Choroid plexus epithelial cell (primary cell): Measurements from ENCODE around the genes TRAPPC3L, CALHM4, RSPH4A and MAN1A1.

- RRBS = no CpG with 5 or more reads among the region's 4 CpGs
Measured at GRCh38 chr6:116545452-116545815, at the start of gene TRAPPC3L. TRAPPC3L (minus strand) TSS chr6:116545684.

GRCh38 chr6:116553407-116554047, at the start of gene CALHM4:
CALHM4 (plus strand) TSS chr6:116553751.
- RRBS = no CpG with 5 or more reads among the region's 2 CpGs

DNA sequence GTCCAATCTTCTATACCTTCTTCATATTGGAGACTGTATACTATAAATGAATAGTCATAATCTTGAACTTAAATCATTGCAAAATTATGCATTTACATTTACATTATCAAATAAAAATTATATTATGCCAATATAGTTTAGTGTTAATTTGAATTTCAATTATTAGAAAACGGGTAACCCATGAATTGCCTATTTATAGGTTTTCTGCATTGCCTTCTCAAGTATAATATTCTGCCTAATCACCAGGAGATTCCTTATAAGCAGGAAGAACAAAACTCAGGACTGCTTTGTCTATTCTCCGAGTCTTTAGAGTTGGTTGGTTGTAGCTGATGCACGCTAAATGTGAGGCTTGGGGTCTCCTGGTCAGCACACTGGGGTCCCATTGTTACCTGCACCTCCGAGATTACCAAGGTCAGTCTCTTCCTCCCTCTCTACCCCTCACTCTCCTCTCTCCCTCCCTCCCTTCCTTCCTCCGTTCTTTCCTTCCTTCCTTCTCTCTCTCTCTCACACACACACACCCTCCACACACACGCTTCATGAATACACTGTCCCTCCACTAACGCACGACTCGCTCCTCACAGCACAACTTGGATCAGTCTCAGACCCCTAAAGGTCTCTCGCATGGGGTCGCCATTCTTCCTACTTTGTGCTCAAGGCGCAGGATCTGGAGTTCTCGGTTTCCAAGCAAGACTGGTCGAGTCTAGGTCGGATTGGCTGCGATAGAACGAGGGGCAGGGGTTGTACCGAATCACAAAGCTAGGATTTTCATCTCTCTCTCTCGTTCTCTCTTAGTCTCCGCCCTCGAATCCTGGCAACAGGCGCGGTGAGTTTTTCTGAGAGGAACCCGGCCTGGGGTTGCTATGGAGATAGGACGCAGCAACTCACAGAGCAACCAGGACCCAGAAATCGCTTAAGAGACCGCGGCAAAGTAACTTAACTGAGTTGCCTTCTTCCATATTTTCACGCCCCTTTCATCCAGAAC, at the start of gene RSPH4A:
TSS of gene RSPH4A (plus strand) at position 861 of the 982 bp plus-strand sequence.
- RRBS = no CpG with 5 or more reads among the region's 29 CpGs

DNA sequence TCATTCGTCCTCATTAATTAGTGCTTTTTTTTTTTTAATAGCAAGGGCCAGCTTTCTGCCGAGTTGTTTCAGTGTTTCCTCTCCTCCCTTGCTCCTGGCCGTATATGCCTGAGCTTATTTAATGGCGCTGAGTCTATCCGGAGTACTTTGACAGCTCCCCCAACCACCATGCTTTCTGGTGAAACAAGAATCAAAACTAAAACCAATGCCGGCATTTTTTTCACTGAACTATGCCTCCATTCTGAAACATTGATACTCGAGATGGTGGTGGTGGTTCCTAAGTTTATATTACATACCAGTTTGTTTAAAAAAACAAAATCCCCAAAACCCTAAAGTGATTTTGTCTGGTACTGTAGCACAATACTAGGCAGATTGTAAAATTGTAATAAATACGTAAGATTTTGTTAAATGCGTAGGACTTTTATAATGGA, 1.2 kb downstream of the DCBLD1 start:
- RRBS = 7% methylated on average over 1 of the region's 9 CpGs

DNA sequence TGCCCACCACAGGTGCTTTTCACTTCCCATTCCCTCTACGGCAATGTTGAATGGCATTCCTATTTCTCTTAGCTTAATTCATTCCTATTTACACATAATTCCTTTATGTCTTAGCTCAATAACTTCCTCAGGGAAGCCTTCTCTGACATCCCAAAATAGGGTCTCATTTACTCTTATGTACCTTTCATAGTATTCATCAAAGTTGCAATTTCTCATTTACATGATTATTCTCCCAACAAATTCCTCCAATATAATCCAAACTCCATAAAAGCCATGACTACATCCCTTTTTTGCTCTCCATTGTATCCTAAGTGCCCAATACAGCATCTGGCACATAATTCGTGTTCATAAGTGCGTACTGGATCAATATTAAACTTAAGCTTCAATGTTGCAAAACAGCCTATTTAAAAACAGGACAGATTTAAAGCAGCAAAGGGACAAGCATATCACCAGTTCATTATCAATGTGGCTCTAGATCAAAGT, 8.0 kb downstream of the GOPC start:
- RRBS = no CpG with 5 or more reads among the region's 3 CpGs

- RRBS = no CpG with 5 or more reads among the region's 4 CpGs
Measured at GRCh38 chr6:118408015-118408436, 140.1 kb upstream of the PLN start.

GRCh38 chr6:118573876-118574763, 26.0 kb downstream of the PLN start:
- RRBS = no CpG with 5 or more reads among the region's 11 CpGs

- RRBS = no CpG with 5 or more reads among the region's 4 CpGs
Measured at GRCh38 chr6:118705769-118706595, 54.6 kb upstream of the CEP85L start.

GRCh38 chr6:118768892-118769267, 117.5 kb upstream of the CEP85L start:
- RRBS = no CpG with 5 or more reads among the region's 4 CpGs

DNA sequence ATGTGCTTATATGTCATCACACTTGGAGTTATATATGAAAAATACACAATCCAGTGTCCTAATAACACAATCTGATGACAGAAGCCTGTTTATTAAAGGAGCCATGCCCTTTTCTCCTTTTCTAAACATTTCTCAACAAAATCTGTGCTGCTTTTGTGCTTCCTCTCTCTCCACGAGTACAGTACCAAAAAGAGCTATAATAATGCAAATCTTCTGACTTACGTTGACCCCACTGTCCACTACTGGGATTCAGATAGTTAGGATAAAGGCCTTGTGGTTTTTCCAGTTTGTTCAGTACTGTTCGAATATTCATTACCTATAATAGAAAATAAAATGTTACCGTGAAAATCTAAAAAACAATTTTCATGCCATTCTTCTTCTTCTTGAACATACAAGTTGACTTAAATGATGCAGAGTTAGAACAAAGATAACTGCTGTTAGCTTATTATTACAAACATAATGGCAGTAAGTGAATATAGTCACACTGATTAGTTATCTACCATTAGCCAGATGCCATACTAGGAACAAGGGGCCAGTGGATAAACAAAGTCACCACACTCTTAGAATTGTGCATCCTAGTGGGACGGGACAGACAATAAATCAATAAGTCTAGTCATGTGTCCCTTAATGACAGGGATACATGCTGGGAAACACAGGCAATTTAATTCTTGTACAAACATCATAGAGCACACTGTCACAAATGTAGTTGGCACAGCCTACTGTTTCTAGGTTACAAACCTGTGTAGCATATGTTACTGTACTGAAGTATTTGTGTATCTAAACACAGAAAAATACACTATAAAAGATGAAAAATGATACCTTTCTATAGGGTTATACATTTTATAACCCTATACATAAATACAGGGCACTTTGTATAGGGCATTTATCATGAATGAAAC, 122.8 kb upstream of the FAM184A start:
- RRBS = no CpG with 5 or more reads among the region's 5 CpGs

DNA sequence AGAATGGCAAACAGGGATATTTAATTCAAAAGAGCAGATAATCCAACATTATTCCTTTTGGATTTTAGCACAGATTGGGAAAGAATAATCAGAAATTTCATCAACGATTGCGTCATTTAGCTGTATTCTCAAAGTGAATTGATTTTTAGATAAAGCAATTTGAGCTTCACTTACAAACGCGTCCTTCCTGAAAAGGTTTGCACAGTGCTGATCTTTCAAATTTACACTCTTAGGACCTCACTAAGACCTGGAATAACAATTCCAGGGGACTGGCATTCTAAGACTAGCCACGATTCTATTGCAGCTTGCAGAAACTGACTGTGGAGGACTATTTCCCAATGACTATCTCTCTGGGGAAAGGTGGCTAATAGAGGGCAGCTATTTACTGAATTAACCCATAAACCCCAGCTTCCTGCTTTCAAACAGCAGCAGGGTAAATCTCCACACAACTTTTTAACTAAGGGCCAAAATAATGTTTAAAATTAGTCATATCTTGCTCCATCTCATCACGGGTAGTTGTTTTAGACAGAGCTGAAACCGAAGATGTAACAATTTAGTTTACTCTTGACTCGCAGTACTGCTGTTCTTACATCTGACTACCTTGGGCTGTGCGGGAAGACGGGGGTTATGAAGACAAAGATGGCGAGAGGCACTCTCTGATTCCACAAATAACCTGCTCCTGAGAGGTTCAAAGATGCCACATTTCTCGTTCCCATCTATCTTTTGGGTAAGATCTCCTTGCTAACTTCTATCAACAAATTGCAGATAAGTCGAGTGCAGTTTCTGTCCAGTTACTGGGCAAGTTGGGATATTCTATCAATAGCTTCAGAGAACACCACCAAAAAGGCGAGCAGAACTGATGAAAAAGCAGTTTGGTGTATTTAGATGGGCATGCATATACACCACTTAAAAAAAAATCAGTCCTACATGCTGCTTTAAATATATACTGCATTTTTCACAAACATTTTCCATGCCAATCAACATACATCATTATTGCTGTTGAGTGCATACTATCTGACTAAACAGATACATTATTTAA, 131.4 kb upstream of the FAM184A start:
- RRBS = no CpG with 5 or more reads among the region's 14 CpGs

GRCh38 chr6:119279634-119280477, 69.7 kb downstream of the MAN1A1 start:
- RRBS = no CpG with 5 or more reads among the region's 4 CpGs

DNA sequence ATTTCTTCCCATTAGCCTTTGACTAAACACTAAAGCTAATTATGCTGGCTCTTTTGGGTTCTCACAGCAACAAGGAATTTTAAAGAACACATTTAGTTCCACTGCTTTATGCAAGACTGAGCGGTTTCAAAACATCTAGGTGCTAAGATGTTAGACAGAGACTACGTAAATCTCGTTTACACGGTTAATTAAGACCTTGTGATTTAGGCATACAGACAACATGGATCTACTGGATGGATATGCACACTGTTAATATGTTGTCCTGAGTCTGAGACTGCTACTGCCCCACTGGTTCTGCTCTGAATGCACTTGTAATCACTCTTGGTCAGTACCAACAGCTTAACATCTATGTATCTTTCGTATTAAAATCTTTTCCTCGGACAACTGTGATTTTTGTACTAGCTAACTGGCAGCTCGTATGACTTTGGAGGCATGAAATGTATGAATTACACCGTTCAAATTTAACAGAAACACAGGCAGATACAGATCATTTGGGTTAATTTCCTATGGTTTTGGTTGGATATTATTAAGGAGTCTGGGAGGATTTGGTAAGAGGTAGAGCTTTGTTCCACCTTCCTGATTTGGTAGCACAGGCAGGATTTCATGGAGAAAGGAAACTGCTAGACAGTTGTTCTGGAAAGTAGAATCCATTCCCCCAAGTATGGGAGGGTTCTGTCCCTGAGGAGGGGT, 3.0 kb downstream of the MAN1A1 start:
- RRBS = no CpG with 5 or more reads among the region's 8 CpGs

GRCh38 chr6:119349205-119350051, at the start of gene MAN1A1:
MAN1A1 (minus strand) TSS chr6:119349761.
- RRBS = 1% methylated on average over 31 of the region's 102 CpGs

DNA sequence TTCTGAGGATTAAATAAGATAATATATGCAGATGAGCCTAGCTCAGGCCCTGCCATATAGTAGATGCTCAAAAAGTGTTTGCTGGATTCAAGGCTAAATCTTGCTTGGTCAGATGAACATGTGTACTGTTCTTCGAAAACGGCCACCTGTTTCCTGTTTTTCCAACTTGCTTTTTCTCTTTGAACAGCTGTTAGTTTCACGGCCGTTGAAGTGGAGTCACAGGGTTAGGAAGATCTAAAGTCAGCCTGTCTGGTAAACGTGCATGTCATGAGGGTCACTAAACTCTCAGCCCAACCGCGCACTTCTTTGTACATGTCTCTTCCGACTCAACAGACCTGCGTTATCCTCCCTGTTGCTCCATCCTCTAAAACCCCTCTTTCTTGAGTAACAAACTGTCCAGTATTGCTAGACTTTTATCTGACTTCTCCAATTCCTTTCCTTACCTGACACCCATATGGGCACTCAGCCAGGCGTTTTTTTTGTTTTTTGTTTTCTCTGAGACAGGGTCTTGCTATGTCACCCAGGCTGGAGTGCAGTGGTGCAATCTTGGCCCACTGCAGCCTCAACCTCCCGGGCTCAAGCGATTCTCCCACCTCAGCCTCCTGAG, 93.3 kb upstream of the MAN1A1 start:
- RRBS = no CpG with 5 or more reads among the region's 12 CpGs

DNA sequence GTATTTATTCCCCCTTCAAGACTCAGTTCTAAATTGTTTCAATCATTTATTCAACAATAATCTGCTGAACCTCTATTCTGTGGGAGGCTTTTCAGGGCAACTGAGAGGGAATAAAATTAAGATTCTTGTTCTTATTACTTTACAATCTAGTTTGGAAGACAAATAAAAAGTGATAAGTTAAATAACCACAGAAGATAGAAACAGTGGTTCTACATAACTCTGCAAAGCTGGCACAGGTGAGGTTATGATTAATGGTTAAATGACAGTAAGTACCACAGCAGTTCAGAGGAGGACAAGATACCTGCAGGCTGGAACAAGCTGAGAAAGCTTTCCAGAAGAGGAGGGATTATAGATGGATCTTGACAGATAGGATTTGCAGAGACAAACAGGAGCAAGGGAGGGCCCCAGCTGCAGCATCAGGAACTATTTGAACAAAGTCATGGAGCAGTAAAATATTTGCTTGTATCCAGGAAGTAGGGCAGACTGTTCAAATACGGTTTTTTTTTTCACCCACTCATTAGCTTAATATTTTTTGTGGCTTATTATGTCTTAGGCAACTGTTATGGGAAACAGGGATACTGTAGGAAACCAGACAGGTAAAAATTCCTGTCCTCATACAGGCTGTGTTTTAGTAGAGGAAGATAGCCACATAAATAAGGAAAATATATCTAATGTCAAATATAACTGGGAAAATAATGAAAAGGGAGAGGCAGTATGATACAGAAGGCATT, 144.4 kb upstream of the MAN1A1 start:
- RRBS = no CpG with 5 or more reads among the region's 1 CpG

DNA sequence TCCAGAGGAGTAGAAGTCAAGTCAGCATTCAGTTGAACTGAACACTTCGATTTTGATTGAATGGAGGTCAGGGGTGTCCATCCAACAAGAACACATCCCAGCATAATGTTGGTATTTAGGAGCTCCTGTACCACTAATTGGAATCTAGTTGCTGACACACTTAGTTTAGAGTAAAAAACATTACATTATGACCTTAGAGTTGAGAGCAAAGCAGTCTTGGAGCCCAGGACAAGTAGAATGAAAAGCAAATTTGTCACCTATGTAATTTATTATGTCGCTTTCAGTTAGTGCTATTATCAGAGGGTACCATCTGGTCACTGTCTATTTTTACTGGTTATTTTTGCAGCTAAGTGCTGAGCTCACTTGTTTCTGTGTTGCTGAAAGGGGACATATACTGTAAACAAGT, 148.4 kb upstream of the MAN1A1 start:
- RRBS = no CpG with 5 or more reads among the region's 2 CpGs

DNA sequence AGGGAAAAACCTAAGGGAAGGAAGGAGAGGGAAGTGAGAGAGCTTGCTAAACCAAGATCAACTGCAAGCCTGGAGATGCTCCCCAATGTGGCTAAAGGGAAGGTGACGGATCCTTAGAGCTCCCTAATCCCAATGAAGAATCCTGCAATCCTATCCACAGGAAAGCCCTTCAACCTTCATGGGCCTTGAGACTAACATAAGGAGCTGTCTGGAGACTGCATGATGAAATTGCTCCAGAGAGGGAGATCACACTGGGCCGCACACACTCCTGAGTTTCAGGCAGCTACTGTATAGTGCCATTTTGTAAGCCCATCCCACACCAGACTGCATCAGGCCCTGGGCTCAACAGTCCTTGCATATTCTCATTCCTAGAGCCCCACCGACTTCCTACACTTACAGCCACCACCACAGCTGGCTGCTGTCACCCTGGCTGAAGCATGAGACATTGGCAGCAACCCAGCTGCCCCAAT, 877.2 kb upstream of the MAN1A1 start:
- RRBS = no CpG with 5 or more reads among the region's 3 CpGs

DNA sequence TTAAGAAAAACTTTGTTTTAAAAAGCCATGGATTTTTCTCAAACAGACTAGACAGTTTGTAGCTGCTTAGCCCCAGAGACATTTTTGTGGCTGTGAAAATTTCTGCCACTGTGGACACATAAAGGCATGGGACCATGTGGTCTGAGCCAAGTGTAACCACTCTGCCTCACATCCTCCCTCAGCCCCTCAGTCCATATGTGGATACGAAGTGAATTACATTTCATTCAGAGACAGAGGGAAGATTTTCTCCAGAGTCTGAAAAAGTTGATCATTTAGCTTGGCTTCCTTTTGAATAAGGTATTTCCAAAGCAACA, 87.4 kb downstream of the GJA1 start:
- RRBS = no CpG with 5 or more reads among the region's 1 CpG

DNA sequence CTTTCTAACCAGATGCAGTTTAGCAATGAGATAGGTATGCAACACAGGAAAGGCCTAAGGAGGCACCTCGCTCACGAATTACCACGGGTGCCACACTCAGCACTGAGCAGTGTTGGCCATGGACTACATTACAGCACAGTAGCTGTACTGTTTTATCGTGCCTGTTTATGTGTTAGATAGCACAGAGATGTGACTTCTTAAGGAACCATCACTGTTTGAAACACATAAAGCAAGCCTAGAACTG, 447.3 kb upstream of the HSF2 start:
- RRBS = no CpG with 5 or more reads among the region's 4 CpGs